A375 (cell line): ENCODE results near the gene HELLS.

- RAMPAGE, long total RNA: no peak
Observed at GRCh38 chr10:94544824-94545925, at the start of gene HELLS. Gene HELLS, plus strand, starts transcription at chr10:94545788.

DNA sequence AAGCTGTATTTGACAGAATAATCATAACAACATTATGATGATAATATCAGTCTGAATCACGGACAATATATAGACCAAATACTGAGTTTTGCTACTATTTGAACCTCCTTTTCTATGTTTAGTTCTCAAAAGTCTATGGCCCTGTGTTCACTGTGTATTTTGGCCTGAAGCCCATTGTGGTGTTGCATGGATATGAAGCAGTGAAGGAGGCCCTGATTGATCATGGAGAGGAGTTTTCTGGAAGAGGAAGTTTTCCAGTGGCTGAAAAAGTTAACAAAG lies 4.1 kb downstream of the CYP2C18 start:
- RAMPAGE, long total RNA: no peak

DNA sequence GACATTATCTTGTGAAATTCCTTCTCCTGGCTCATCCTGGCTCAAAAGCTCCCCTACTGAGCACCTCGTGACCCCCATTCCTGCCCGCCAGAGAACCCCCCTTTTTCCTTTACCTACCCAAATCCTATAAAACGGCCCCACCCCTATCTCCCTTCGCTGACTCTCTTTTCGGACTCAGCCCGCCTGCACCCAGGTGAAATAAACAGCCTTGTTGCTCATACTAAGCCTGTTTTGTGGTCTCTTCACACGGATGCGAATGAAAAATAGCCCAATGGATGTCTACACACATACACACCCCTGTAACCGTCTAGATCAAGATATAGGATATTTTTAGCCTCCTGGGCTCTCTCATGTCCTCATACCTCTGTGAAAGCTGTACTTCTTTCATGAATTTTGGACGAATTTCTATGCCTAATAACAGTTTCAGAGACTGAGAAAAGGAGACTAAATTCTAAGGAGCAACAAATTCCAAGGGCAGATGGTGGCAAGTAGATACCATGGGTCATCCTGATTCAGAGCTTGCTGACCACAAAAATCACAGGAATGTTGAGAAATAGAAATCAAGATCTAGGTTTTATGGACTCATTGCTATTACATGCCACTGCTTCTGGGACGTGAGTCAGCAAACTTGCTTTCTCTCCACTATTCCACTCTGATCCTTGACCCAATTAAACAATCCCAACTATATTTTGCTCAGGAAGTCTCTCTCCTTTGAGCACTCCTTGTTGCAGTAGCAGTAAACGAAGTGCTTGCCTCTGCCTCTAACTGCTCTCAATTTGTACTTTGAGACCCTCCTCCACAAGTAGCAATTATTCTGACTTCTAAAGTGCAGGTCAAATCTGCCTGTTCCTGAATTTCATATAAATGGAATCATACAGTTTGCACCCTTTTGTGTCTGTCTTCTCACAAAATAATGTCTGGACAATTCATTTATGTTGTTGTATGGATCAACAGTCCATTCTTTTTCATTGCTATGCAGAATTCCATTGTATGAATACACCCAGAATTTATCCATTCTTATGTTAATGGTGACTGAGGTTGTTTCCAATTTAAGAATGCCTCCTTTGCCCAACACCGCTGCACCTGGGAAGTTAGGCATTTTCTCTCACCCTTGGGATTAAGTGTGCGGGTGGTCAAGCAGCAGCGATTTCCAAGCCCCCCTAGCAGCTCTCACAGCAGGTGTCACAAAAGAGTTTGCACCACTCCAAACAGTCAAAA lies 35.7 kb downstream of the ACSM6 start:
- RAMPAGE, long total RNA: no peak

DNA sequence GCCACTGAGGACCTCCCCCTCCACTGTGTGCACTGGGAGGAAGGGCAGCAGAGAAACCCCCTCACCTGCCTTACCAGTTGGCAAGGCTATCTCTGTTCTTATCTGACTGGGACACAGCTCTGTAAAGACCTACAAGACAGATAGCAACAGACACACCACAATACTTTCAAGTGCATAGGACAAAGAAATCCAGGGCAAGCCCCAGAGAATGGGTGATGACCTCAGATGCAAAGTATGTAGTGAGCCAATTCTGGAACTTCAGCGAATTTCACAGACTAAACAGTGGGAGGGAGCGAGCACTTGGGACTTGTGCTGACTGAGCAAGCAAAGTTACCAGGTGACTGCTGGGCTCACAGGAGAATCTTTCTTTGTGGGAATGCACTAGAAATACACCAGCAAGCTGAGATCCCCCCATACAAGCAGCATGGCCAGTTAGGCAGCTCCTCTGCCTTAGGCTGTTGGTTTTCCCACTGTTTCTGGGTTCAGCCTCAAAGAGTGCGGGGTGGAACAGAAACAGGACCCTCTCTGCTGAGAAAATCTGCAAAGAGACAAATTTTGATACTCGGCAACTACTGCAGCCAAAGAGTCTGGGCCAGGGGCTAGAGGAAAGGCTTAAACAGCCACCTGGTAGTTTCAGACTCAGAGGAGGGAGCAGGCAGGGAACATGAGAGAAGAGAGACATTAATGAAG lies 30.1 kb downstream of the PDLIM1 start:
- RAMPAGE, long total RNA: no peak

- RAMPAGE, long total RNA: no peak
Observed at GRCh38 chr10:95263740-95264770, 26.7 kb downstream of the PDLIM1 start.

DNA sequence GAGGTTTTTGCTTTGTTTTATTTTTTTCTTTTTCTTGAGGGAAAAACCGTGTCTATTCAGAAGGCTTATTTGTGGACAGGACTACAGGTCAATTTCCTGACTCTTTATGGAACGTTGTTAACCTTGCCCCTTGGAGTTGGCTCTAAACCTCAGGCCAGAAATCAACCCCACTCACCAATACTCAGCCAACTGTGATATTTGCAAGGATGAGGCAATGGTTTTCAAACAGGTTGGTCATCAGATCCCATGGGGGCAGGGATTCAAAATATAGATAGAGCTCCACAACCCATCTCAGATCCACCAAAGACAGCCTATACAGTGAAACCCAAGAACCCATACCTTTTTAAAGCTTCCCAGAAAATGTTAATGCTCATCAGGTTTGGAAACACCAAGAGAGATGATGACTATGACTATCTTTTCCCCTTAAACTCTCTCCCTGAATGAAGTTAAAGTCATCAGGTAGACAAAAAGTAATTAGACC lies 10.1 kb downstream of the PDLIM1 start:
- RAMPAGE, long total RNA: no peak

GRCh38 chr10:95286606-95287230 lies 4.1 kb downstream of the PDLIM1 start:
- RAMPAGE, long total RNA: no peak

- RAMPAGE, long total RNA: no peak
Observed at GRCh38 chr10:95419215-95419955, 128.6 kb upstream of the PDLIM1 start.

DNA sequence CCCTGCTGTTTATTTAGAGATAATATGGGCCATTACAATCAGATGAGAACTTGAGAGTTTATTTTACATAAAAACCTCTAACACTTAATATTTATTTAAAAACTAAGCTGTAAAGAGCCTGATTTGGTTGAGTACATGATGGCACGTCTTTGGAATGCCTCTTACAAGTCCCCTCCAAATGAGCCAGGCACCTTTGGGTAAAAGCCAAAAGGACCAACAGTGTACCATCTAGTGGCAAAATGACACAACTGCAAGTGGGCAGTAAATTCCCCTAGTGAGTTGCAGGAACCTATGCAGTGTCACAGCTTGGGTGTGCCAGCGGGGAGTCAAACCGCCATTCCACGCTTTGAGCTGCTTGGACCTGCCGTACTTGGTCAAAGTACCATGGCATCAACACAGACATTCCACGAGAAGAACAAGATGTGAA lies 115.3 kb downstream of the SORBS1 start:
- RAMPAGE, long total RNA: no peak

GRCh38 chr10:95475712-95476663 lies 85.2 kb downstream of the SORBS1 start:
- RAMPAGE, long total RNA: no peak

DNA sequence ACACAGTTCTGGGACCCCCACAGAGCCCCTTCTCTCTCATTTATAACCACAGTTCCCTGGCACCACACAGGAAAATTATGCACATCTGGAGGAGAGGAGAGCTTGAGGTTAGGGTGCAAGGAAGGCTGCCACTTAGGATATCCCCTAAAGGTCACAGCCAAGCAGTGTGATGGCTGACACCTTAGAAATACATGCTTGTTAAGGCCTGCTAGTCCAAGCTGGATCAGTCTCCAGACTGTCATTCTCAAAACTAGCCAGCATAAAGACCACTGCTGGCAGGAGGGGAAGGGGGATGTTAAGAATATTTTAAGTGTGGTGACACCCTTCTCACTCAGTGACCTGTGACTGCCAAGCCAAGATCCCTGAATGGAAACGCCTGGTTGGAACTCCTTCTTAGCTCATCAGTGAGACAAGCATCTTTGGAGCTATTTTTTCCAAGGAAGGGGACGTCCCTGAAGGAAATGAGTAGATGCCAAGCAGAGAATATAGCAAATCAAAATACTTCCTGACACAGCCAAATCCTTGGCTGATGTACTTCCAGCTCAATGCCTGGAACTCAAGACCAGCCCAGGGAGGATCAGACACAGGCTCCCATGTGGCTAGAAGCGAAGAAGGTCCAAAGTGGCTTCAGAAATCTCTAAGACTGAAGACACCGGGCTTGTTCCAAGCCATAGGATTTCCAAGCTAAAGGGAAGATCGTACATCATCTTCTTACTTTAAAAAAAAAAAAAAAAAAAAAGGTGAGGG lies 82.3 kb downstream of the SORBS1 start:
- RAMPAGE, long total RNA: no peak

DNA sequence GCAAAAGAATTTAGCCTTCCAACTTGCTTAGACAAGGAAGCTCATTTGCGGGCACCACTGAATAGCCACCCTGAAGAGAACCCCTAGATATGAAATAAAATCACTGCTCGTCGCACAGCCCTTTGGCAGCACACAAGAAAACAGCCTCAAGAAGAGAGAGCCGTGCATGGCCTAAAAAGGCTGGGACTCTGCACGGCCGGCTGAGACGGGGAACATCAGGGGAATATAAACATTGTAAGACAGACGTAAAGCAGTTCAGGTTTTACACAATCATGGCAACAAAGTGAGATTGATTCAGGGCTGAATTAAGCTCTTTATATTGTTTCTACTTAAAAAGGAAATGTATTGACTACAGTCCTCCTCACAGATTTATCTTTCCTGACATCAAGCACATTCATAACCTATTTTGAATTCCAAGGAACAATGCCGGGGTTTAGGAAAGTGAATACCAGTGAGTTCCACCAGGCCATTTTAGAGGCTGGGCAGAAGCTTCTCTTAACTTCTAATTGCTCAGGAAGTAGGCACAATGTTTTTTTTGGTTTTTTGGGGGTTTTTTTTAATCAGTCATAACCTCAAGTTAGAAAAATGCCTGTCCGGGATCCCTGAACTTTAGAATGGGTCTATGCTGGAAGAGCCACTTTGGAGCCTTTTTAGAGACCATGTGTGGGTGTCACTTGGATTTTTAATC lies 25.1 kb downstream of the SORBS1 start:
- RAMPAGE, long total RNA: no peak

DNA sequence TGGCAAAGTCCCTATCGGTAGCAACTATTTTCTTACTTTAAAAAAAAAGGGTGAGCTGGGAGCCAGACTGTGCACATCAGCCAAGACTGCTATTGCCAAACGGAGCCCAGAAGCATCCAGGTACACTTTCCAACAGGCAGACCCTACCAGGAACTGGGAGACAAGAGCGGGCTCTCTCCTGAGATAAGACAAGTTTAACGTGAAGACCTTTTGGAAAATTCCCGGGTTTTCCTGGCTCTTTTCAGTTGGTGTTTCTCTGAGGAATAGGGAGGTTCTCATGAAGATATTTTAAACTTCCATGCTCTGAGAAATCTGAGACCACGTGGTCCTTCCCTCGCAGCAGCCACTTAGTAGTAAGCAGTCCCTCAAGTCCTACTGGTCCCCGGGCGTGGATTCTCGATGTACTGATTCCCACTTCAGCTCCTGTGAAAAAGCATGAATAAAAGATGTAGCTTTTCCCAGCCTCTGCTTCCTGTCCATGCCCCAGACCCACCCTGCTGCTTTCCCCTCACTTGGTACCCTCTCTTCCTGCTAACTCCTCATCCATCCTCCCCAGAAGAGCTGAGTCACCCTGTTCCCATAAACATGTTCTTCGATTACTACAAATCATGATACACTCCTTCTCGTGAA lies 45.5 kb upstream of the SORBS1 start:
- RAMPAGE, long total RNA: no peak

DNA sequence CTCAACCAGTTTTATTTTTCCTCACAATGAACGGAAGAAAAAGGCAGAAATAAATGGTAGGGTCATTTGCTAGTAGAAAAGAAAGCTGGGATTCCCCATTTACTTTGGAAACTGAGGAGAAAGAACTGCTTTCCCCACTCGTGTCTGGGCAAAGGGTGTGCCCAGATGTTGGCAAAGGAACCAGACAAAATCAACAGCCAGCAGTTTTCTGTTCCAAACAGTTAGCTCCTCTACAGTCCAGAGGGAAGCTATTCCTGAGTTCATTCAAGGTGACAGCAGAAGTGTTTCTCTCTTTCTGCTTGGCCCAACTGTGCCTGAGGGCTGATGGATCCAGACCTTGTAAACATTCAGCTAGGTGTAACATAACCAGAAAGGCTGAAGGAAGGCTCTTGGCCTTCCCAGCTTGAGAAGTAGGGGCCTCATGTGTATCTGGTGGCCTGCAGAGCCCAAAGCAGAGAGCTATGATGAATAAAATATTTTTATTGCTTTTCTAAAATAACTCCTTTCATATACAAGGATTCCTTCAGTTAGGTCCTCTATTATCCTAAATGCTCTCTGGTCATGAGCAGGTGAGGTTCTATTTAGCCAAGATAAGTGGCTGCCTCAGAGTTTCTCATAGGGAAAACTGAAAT lies 7.0 kb upstream of the ALDH18A1 start:
- RAMPAGE, long total RNA: no peak

DNA sequence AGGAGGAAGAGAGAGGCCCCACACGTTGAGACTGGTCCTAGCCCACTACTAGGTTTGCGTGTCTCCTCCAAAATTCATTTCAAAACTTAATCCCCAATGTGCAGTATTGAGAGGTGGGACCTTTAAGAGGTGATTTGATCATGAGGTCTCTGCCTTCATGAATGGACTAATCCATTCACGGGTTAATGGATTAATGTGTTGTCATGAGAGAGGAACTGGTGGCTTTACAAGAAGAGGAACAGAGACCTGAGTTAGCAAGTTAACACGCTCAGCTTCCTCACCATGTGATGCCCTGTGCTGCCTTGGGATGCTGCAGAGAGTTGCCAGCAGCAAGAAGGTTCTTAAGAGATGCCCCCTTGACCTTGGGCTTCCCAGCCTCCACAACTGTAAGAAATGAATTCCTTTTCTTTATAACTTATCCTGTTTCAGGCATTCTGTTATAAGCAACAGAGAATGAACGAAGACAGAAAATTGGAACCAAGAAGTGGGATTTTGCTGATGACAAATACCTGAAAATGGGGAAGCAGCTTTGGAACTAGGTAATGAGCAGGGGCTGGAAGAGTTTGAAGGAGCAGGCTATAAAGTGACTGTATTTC lies 3.7 kb upstream of the TCTN3 start:
- RAMPAGE, long total RNA: no peak

GRCh38 chr10:96044760-96045153 lies 1.4 kb downstream of the CCNJ start:
- RAMPAGE, long total RNA: no peak

DNA sequence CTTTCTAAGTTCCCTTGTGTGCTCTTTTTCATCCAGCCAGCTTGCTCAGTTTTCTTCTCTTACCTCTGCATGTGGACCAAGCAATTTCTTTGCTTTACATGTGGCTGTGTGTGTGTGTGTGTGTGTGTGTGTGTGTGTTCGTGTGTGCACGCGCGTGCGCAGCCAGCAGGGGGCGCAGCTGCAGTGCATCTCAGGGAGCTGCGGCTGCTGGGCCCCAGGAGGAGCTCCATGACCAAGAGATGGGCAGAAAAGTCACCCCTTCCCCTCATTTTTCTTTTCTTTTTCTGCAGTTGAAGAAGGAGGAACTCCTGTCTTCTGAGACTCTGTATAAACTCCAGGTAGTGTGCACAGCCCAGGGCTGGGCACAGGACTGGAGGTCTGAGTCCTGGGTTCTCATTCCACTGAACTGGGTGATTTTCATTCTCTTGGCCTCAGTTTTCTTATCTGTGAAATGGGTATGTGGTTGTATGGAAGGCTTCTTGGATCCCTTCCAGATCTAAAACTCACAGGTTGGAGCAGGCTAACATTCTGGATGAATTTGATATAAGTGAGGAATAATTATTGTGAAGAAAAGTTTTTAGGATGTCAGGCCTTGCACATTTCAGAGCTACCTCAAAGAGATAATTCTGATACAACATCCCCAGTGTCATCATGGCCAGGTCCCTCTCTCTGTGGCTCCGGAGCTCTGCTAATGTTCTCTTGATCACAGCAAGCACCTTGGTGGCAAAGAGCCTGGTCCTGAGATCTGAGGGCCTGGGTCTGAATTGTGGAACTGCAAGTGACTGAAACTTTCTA lies 41.6 kb downstream of the BLNK start:
- RAMPAGE, long total RNA: no peak

DNA sequence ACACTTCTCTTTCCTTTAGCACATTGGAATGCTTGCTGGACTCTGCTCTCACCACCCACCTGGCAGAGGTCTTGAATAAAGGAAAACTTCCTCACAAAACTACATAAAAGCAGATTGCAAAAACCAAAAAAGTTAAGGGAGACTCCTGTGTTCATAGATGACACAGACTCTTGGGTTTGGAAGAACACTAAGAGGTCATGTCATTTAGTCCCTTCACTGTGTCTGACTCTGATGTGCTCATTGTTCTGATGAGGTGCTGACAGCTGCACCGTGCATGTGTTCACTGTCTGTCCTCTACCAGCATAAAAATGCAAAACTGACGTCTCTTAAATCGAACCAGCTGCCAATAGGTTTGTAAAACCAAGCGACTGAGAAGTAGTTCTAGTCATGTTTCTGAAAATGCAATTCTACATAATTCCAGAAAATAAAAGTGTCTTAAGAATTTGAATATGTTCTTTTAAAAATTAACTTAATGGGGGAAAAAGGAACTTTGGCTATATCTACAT lies 11.3 kb downstream of the BLNK start:
- RAMPAGE, long total RNA: no peak

GRCh38 chr10:96262095-96262535 lies 9.3 kb downstream of the BLNK start:
- RAMPAGE, long total RNA: no peak

DNA sequence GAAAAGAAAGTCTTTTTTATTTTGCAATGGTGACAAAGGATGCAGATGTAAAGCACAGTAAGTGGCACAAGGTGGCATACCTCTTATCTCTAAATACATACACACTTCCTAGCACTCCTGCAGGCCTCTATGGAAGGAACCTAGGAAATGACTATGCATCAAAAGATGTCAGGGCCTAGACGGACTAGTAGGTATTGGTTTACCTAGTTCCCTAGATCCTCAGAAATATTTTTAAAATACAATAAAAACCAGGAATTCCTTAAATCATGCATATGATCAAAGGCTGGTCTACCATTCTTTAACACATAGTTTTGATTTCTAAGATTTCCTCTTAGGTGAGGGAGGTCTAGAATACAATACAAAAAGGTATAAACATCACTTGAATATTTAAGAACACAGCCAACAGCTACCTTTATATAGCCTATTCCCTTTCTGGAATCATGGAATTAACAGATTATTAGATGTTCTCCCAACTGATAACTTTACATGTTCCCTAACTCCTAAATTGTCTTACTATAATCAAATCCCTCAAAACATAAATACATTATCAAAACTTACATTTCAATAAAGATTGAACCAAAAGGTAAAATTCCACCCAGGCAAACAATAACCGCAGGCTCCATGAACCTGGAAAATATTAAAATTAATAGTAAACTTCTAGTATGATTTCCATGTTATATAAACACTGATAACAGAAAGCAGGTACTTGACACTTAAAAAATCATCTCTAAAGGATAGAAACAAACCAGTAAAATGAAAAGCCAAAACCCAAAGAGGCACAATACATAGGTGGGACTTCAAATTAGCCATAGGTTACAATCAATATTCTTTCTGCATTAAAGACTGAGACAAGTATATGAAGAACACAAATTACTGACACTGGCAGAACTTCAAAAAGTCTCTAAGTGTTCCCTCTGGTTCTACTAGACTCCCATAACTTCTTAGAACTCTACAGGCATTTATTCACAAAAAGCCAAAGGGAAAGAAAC lies 16.6 kb upstream of the TLL2 start:
- RAMPAGE, long total RNA: no peak